Endometrial microvascular endothelial cells (primary cell): ENCODE measurements around the gene STARD5.

DNA sequence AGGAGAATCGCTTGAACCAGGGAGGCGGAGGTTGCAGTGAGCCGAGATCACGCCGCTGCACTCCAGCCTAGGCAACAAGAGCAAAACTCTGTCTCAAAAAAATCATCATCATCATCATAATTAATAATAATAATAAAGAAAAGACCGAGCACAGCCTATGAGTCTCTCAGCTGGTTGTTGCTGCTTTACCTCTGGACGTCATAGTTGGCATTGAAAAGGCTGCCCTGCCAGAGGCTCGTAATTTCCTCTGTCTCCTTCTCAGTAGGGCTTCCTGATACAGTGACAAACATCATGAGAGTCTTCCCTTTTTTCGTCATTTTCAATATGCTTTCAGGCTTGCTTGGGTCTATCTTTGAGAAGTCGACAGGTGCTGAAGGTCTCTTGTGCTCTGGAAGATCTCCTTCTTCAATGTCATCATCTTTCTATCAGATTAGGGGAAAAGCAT lies 7.8 kb downstream of the MESD start:
- RAMPAGE, long total RNA = no peak

DNA sequence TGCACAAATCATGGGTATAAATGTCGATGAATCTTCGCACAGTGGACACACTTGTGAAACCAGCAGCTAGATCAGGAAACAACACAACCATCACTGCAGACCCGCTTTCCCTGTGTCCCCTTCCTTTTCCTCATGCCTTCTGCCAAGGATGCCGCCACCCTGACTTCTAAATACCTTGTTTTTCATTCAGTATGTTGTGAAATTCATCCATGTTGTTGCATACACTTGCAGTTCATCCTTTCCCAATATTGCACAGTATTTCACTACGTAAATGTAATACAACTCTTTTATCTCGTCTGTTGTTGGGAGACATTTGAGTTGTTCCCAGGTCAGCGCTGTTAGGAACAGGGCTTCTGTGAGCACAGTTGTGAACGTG lies 24.2 kb downstream of the TLNRD1 start:
- RAMPAGE, long total RNA = no peak

GRCh38 chr15:81098683-81099912 lies 35.0 kb upstream of the CFAP161 start:
- RAMPAGE, long total RNA = no peak

DNA sequence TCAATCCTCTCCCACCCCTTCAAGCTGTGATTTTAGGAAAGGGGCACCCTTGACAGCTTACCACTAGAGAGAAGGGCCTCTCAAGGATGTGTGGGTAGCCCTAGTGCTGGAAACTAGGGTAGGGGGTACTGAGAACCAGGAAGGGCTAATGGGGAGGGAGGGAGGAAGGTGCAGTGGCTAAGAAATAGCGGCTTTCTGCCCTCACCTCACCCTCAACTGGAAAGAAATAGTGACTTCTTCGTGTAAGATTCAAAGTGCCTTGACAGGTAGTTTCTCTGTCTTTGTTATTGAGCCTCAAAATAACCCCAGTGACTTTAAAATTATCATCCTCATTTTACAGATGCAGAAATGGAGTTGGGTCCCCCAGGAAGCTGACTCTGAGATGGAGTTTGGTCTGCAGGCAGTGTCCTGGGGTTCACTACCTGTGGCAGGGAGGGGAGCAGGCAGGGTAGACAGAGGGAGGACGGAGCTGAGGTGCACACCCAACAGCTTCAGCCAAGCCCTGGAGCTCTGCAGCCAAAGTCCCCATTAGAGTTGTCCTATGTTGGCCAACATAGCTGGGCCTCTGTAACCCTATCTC lies 32.3 kb downstream of the STARD5 start:
- RAMPAGE, long total RNA = no peak

DNA sequence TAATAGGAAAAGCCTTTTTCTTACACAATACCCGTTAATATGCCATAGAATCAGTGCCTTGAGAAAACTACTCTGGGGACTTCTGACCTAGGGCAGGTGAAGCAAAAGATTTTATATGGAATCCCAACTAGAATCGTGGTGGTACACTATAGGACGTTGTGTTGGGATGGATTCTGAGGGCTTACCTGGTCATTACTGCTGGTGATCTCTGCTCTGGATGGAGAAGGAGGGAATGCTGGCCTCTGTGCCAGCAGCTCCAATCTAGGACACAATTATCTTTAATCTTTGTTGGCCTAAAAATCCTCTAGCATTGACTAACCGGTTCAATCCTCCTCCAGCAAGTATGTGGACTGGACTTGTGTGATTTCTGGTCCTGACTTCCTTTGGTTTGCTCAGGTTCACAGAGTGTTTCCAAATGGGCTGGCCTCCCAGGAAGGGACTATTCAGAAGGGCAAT lies 18.4 kb downstream of the STARD5 start:
- RAMPAGE, long total RNA = no peak

DNA sequence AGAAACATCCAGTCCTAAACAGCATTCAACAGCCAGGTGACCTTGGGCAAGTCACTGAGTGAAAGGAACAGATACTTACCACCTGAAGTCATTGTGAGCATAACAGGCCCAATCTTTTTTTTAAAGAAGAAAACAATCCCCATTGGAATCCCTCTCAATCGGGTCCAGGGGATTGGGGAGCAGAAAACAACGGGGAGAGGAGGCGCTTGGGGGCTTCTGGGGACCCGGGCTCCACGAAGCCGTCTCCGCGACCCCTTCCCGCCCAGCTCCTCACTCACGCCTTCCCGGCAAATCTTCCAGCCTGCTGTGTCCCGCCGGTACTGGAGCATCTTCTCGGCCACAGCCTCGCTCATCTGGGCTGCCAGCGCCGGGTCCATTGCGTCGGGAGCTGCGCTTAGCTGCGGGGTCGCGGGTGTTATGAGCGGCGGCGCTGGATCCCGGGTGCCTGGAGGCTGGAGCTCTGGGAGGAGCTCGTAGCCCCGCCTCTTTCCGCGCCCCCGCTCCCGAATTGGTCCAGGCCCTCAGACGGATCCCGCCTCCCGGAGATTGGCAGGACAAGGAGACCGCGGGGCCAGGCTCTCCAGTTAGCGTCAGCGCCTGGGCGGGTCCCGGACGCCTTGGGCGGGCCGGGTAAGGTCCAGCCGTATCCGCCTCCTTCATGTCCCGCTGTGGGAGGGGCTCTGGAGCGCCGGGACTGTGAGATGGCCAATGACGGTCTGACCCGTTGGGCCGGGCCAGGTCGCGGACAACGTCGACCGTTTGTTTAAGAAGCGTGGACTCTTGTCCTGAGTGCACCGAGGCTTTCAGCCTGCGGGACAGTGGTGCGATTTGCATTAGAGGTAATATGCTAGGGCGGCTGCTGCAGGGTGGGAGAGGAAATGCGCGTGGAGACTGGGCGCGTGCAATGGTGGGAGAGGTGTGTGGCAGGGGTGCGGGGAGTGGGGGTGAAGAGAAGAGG lies at the start of gene STARD5:
STARD5 (minus strand) TSS at position 419 of the 958 bp plus-strand sequence.
- RAMPAGE, long total RNA = no peak

- RAMPAGE, long total RNA = no peak
These were observed 22.5 kb downstream of the SAXO2 start for GRCh38 chr15:82285154-82285404.

- RAMPAGE, long total RNA = no peak
These were observed 16.2 kb downstream of the GOLGA6L10 start for GRCh38 chr15:82332866-82333699.

DNA sequence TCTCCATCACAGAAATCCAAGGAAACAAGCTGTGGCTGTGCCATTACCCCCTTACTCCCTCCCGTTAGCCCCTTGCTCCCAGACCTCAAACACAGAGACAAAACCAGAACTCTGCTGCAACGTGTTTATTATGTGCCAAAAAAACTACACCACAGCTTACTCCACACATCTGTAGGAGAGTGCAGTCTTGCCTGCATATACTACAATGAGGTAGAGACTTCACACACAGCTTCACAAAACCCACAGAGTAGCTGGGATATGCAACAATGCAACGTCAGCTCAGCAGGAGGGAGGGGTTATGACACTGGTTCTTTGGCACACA lies 2.8 kb upstream of the RPS17 start:
- RAMPAGE, long total RNA = no peak

DNA sequence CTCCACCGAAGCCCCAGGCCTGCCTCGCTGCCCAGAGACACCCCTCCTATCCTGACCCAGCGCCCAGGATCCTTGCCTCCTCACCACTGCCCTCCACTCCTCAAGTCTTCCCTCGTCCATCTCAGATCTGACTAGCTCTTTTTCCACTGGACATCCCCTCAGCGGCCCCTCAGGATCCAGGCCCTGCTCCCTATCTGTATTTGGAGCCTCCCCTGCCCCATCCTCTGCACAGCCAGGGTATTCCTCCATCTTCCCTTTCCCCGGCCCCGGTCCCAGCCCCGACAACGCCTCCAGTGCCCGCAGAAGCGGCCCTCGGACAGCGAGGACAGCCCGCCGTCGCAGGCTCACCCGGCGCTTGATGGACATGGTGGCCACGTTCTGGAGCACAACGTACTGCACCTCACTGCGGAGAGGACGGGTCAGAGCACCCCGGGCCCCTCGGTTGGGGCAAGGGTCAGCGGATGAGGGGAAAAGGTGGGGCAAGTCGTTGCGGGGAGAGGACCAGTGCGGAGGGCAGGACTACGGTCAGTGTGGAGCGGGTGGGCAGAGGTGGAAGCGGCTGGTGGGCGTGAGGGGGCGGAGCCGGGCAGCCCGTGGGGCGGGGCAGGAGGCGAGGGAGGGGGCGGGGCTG lies 29.7 kb downstream of the AP3B2 start:
- RAMPAGE, long total RNA = no peak

DNA sequence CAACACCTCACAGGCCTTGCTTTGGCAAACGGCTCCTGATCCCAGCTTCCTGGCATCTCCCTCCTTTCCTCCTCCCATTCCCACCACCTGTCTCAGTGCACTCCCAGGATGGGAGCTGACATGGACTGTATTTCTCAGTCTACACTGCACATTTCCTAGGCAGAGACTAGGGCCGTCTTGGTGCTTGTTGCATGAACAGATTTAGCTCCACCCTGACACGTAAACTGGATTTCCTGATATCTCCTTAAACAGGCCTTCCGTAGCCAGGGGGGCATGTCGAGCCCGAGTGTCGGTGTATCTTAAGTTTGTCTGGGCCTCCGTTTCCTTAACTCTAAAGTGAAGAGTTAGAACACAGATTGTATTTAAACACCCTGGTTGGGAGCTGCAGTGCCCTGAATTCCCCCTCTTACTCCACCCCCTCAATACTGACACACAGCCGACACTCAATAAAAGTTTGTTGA lies 715 bp upstream of the WHAMM start:
- RAMPAGE, long total RNA = no peak

DNA sequence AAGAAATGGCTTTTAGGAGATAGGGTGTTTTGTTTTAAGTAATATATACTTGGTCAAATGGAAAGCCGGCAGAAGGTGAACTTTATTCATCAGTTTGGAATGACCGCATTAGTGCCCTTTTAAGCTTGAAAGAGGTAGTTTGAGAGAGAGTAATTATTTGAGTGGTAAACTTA lies 1.2 kb downstream of the WHAMM start:
- RAMPAGE, long total RNA = no peak

- RAMPAGE, long total RNA = no peak
These were observed 2.6 kb downstream of the WHAMM start for GRCh38 chr15:82811964-82812421.

- RAMPAGE, long total RNA = no peak
These were observed 28.6 kb downstream of the WHAMM start for GRCh38 chr15:82837559-82838835.

GRCh38 chr15:82856317-82856908 lies 47.0 kb downstream of the WHAMM start:
- RAMPAGE, long total RNA = no peak

DNA sequence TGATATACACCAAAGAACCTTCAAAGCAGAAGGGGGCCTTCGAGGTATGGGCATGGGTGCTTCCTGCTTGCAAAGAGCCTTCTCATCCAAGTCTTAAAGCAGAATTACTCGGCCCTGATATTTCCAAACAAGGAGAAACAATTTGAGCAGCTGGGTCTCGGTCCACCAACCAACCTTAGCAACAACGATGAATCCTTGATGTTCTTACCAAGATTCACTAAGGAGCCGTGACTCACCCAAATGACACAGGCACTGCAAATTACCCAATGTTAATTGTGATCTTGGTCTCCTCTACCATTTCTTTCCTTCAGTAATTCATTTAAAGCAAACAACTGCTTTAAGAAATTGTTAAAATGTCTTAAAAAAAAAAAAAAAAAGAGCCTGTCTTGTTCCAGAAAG lies 7.7 kb downstream of the HOMER2 start:
- RAMPAGE, long total RNA = no peak

- RAMPAGE, long total RNA = no peak
These were observed 2.5 kb downstream of the HOMER2 start for GRCh38 chr15:82949789-82950595.

GRCh38 chr15:83043221-83043628 lies 23.8 kb downstream of the BTBD1 start:
- RAMPAGE, long total RNA = no peak

- RAMPAGE, long total RNA = no peak
These were observed 12.5 kb downstream of the TM6SF1 start for GRCh38 chr15:83120057-83120256.

DNA sequence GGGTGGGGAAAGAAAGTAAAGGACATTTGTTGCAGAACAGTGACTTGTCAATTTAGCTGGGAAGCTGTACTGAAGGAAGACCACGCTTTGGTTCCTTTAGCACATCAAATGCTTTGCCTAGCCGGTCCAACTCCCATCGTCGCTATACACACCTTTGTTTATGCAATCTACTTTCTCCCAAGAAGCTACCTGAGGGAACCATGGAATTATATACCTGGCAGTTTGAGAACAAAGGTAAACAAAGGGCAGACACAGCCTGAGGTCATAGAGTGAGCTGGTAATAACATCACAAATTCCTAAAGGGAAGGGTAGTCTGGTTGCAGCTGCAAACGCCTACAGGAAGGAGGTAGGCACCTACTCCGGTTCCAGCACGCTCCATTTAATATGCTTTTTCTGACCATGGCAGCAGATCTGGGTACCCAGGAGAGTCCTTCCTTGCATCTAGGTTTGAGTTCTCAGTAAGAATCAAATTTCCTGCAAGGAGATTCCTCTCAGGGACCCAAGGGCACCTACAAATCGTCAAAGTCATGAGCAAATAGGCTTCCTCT lies 68.4 kb upstream of the BNC1 start:
- RAMPAGE, long total RNA = no peak